ENCODE measurements around a stretch of chr6.

- RAMPAGE, long total RNA, result no peak
- RRBS, result 0% methylated on average over 4 of the region's 16 CpGs
Observed at GRCh38 chr6:170291137-170291331, 156 bp upstream of the DLL1 start.

- RAMPAGE, long total RNA, result no peak
- RRBS, result 2% methylated on average over 28 of the region's 91 CpGs
Observed at GRCh38 chr6:170291332-170292517, 847 bp upstream of the DLL1 start.

- RAMPAGE, long total RNA, result no peak
- RRBS, result no CpG with 5 or more reads among the region's 5 CpGs
Observed at GRCh38 chr6:170368369-170369018, 61.9 kb downstream of the FAM120B start.

GRCh38 chr6:170438197-170438829, 114.8 kb downstream of the PSMB1 start:
- RAMPAGE, long total RNA, result no peak
- RRBS, result no CpG with 5 or more reads among the region's 21 CpGs

All from epithelial cell of alveolus of lung (primary cell).